ENCODE measurements around a stretch of chr16.

GRCh38 chr16:84834167-84834489 is 14.3 kb downstream of the CRISPLD2 start:
- RRBS: 71% methylated on average over 9 of the region's 15 CpGs

- RRBS: no CpG with 5 or more reads among the region's 9 CpGs
Observed at GRCh38 chr16:84843067-84843703, 23.4 kb downstream of the CRISPLD2 start.

DNA sequence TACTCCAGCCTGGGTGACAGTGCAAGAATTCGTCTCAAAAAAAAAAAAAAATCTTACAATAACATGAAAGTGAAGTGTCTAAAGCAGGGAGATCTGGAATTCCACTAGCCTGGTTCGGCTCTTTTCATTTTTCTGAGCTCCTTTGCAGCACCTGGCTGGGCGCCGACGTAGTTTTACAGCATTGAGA is 27.7 kb downstream of the CRISPLD2 start:
- RRBS: no CpG with 5 or more reads among the region's 5 CpGs

DNA sequence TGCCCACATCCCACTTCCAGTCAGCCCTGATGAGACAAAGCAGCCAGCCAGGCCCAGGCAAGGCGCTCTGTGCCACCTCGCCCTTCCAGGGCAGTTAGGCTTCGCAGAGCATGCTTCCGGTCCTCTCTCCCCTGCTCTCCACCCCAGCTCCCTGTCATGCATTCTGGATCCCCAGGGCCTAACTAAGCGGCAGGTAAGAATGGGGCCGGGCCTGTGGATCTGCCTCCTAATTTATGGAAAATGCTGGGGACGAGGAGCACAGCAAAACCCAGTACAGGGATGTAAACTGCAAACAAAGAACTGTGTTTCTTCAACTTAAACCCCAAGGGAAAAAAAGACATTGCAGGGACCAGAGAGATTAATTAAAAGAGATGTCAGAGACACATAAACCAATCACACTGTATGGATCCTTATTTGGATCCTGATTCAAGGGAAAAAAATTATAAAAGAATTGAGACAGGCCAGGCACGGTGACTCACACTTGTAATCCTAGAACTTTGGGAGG is 26.1 kb downstream of the ZDHHC7 start:
- RRBS: no CpG with 5 or more reads among the region's 8 CpGs

DNA sequence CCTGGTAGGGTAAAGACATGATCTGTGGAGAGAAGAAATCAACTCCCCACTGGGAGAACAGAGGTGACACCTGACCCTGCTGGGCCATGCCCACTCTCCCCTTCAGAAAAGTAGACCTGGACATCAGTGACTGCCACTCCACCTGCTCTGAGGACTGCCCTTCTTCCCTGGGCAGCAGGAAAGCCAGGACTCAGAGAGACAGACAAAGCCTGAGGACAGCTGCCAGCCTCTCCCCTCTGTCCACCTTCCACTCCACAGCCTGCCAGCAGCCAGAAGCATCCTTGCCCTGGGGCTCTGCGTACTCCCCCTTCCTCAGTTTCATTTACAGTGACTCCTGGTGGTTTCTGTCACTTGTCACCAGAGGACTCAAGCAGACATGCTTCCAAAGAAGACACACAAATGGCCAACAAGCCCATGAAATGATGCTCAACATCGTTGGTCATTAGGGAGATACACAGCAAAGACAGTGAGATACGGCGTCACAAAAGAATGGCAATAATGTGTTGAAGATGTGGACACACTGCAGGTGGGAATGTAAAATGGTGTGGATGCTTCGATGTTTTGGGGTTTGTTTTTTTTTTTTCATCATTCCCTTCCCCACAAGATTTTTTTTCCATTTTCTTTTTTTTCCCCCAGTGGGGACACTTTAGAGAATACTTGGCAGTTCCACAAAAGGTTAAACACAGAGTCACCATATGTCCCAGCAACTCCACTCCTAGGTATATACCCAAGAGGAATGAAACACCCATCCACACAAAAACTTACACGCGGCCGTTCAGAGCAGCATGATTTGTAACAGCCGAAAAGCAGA is 24.3 kb downstream of the ZDHHC7 start:
- RRBS: no CpG with 5 or more reads among the region's 9 CpGs

- RRBS: no CpG with 5 or more reads among the region's 9 CpGs
Observed at GRCh38 chr16:84993351-84994183, 17.8 kb downstream of the ZDHHC7 start.

DNA sequence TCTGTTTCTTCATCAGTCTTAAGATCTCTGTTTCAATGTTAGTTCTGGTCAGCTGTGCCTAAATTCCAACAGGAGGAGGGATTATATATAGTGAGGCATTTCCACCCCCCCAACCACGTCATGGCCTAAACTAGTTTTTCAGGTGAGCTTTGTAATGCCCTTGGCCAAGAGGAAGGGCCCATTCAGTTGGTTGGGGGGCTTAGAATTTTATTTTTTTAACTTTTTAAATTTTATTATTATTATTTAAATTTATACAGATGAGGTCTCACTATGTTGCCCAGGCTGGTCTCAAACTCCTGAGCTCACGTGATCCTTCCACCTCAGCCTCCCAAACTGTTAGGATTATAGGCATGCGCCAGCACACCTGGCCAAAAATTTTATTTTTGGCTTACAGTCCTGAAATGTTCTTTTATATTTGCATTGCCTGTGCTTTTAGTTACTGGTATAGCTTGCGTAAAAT is 4.6 kb upstream of the ZDHHC7 start:
- RRBS: no CpG with 5 or more reads among the region's 4 CpGs

- RRBS: no CpG with 5 or more reads among the region's 7 CpGs
Observed at GRCh38 chr16:85031367-85031926, 3.9 kb downstream of the KIAA0513 start.

- RRBS: no CpG with 5 or more reads among the region's 17 CpGs
Observed at GRCh38 chr16:85046841-85047766, 19.5 kb downstream of the KIAA0513 start.

DNA sequence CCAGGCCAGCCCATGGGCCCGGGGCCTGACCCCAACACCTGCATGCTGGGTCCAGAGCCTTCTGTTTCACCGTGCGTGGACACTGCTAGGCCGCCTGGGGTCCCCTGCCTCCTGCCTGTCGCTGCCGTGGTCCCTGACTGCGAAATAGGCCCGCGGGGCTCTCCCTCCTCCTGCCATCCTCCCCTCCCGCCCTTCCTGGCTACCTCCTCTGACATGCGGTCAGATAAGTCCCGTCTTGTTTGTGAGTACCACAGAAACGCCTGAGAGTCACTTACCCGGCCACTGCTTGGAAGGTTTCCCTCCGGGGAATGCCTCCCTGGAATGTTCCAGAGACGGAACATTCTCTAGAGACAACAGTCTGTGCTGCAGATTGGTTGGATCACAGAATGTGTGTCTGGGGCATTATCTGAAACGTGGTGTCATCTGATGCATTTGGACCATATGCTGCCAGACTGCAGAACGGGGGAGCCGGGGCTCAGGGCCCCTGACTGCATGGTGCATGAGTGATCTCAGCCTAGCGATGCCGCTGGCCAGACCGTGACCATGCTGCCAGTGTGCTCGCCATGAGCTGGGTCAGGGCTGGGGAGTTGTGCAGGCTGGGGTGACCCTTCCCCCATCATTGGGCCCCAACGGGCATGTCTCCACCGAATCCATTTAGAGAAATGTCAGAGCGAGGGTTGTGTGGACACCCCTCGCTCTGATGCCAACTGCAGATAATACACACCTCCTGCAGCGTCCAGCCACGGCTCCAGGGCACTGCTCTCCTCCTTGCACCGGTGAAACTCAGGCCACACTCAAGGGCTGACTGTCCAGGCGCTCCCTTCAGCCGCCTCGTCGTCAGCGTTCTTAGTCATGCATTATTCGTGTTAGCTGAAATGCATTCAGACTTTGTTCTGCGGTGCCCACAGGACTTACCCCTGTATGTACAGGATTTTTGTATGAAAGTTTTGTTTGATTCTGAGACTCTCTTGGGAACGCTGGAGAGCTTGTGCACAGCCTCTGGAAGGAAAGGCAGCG is 22.5 kb downstream of the CIBAR2 start:
- RRBS: no CpG with 5 or more reads among the region's 39 CpGs

DNA sequence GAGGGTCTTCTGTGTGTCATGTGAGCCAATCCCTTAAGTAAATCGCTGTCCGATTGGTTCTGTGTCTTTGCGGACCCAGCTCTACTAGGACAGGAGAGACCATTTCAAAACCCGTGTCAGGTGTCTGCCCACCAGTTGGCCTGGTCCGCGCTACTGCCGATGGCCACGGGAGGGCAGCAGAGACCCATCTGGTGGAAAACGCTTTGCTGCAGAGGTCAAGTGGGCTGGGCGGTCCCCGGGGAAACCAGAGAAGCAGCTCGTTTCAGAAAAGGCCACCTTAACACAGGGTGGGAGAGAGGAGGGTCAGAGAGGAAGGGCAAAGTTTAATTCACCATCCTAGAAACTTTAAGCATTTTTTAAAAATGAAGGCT is 2.6 kb upstream of the CIBAR2 start:
- RRBS: no CpG with 5 or more reads among the region's 12 CpGs

DNA sequence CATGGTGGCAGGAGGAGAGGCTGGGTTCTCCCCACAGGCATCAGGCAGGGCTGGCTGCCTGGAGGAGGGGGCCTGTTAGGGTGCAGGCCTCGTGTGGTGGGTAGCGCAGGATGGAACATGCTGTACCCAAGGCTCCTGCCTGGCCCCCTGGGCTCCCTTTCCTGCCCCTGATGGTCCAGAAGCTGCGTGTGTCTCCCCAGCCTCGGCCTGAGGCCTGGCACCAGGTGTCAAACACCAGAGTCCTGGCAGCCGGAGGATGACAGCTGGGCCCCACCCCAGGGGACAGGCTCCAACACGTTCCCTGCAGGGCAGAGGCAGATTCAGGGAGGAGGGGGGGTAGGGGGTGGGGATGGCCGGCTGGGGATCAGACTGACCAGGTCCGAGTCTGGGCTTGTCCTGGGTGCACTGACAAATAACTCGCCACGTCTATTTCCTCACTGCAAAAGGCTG is 40.3 kb upstream of the CIBAR2 start:
- RRBS: no CpG with 5 or more reads among the region's 10 CpGs

- RRBS: no CpG with 5 or more reads among the region's 17 CpGs
Observed at GRCh38 chr16:85279698-85280337, 167.5 kb upstream of the CIBAR2 start.

GRCh38 chr16:85291162-85292164 is 179.2 kb upstream of the CIBAR2 start:
- RRBS: 13% methylated on average over 9 of the region's 27 CpGs

DNA sequence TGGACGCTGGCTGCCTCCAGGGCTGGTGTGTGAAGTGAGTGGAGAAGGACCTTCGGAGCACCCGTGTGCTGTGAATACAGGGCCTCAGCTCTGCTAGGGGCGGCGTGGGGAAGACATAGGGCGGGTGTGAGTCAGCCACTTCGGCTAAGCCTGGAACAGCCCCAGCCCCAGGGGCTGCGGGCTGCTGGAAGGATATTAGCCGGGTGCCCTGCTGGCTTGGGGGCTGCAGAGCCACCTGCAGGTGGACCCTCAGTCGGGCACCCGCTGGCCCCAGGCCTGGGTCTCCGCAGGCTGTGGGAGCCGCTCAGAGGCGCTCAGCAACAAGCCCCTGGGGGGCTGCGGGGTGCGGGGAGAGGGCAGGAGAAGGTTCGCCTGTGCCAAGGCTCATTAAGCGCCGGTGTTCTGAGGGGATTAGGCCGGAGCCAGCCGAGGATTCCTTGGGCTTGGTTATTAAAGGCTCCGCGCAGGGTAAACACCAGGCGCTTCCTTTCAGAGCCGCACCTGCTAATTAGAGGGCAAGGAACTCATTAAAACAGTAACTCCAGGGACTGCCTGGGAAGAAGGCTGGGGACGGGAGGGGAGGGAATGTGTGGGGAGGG is 217.1 kb upstream of the CIBAR2 start:
- RRBS: no CpG with 5 or more reads among the region's 26 CpGs

DNA sequence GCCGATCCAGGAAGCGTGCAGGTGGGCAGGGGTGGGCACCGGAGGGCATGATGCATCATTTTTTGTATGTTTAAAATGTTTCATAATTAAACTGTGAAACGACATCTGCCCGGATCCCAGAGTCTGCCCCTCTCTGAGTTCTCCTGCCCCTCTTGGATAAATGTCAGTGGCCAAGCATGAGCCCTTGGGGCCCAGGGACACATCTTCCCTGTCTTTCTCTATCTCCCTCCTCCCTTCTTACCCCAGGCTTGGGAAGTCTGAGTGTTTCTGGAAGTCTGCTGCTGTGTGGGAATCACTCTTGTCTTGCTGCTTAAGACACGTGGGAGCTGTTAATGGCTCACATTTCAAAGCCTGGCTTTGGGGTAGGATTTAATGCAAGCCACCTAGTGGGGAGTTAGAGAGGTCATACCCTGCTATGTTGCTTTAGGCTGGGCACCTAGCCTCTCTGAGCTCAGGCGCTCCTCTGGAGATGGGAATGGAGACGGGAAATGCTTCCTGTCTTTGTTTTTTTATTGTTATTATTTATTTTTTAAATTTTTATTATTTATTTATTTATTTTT is 218.4 kb upstream of the CIBAR2 start:
- RRBS: 0% methylated on average over 1 of the region's 8 CpGs

DNA sequence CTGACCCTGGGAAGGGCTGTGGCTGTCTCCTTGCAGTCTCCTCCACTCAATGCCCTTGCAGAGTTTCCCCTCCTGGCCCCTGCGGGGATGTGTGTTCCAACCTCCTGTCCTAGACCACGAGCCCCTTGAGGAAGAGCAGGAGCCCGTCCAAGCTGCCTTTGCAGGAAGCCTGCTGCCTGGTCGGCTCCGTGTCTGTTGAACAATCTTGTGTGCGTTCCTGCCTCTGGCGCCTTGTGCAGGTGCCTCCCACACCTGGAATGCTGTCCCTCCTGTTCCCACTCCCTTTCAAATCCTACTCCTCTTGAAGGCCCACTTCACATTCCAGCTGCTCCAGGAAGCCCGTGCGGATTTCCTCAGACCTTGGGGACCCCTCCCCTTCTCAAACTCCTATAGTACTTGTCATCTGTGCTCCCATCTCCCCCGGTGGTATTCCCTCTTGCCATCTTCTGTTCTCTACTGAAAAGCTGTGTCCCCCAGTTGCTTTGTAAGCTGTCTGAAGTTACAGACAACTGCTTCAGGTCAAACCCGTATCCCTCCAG is 241.6 kb upstream of the CIBAR2 start:
- RRBS: no CpG with 5 or more reads among the region's 11 CpGs

DNA sequence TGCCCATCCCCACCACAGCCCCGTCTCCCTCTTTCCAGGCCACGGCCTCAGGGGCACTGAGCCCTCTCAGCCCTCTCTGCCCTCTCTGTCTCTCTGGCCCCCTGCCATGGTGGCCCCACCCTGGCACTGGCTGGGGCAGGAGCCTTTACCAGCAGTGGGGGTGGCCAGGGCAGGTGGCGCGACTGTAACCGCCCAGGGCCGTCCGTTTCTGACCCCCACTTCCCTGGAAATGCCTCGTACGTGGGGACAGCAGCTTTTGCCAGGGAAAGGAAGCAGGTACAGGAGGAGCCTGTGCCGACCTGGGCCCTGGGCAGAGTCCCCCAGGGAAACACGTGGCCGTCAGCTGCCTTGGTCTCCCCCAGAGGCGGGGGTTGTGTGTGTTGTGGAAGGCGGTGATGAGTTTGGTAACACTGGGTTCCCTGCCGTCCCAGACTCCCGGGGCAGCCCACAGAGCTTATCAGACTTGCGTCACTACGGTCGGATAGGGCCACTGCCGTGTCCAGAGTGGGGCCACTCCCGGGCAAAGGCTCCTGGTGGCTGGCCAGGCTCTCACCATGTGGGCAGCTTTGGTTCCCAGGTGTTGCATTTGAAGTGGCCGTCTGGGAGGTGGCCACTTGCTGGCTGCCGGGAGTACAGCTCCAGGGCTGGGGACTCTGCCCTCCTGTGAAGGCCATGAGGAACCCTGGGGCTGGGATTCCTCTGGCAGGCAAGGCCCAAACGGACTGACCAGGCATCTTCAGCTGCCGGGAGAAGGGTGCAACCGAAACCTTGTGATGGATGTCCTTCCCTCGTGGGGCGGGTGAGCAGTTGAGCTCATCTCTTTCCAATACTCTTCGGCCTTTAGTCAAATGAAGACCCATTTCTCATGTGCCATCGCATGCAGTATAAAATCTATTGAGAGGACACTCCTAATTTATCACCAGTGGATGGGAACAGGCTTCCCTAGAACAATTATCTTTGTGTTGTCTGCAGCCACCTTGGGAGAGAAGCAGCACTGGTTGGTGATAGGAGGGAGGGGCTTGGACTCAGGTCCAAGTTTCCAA is 249.5 kb upstream of the CIBAR2 start:
- RRBS: 48% methylated on average over 4 of the region's 30 CpGs

DNA sequence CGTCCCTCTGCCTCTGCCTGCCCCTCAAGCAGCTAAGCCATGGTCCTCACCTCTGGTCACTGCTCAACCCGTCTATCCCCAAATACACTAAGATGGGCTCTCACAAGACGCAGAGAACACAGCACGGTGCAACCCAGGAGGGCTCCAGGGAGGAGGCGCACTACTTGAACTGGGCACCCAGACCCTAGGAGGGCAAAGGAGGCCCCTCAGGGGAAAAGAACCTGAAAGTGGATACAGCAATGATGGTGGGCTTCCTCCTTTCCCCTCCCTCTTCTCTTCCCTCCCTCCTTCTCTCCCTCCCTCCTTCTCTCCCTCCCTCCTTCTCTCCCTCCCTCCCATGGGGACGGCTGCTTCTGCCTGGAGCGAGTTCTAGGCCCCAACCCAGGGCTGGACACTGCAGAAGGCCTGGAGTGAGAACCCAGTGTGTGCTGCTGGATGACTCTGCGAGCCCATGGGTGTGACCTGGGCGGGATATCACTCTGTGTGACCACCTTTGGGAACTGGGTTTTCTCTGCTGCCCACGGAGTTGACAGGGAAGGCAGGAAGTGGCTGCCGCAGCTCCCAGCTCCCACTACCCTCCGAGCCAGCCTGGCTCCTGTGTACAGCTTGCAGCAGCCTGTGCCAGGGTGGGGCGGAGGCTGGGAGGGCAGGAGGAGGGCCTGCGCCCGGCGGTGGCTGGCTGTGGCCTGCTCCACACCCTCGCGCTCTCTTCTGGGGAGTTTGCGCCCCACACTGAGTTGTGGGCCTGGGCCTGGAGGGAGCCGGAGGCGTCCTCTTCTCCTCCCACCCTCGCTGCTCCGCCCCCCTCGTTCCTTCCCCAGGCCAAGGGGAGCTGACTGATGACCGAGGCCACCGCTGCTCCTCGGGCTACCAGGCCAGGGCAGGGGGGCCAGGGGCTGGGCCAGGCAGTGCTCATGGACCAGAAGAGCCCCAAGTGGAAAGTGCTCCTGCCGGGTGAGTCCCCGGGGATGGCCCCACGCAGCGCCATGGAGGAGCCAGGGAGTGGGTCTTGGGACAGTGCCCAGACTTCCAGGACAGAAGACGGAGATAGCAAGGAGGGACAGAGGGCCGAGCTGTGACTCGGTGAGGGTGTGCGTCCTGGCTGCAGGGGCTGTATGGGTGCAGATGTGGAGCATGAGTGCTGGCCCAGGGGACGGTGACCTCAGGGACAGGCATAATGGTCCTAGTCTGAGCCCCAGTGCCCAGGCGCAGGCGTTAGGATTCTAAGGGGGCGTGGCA is 242.4 kb upstream of the GSE1 start:
- RRBS: no CpG with 5 or more reads among the region's 39 CpGs

GRCh38 chr16:85473944-85474481 is 139.1 kb upstream of the GSE1 start:
- RRBS: no CpG with 5 or more reads among the region's 17 CpGs